Islet of Langerhans (tissue), 1 donor: Measurements from ENCODE around the gene AMPH.

DNA sequence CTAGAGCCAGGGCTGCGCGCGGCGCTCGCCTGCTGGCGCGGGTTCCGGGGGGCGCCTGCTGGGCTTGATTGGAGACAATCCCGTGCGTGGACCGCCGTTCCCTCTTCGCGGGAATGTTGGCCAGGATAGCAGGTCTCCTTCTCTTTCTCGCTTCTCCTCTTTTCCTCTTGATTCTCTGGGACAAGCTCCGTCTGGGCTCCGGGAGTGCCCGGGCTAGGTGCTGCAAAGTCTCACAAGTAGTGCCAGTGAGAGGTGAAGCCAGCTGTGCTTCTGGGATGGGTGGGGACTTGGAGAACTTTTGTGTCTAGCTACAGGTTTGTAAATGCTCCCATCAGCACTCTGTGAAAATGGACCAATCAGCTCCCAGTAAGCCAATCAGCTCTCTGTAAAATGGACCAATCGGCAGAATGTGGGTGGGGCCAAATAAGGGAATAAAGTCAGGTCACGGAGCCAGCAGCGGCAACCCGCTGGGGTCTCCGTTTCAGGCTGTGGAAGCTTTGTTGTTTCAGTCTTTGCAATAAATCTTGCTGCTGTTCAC, 43.5 kb upstream of the ELMO1 start:
- RRBS: 92% methylated on average over 2 of the region's 24 CpGs

- RRBS: no CpG with 5 or more reads among the region's 10 CpGs
Observed at GRCh38 chr7:37690151-37690530, 6.6 kb downstream of the GPR141 start.

GRCh38 chr7:37921391-37921820, 966 bp downstream of the EPDR1 start:
- RRBS: no CpG with 5 or more reads among the region's 13 CpGs

DNA sequence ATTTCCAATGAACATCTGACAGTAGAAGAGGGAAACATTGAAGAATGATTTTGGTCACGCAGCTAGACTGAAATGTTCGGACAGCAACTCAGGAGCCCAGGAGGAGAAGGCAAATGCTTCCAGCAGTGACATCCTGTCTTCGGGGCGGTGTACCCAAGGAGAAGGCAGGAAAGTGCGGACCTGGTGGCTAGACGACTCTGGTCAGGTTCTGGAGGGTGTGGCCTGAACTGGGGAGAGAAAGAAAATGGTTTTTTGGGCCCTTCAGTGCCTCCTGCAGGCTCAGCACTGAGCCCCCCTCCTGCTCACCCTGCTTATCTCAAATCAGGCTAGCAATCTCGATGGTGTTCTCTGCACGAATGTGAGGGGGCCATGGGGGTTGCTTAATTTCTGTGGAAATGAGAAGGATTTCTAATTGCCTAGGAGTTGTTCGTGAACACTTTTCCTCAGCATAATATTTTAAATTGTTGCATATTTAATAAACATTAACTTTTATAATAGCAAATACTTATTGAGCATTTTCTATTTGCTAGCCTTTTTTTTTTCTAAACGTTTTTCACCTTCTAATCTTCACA, 122.2 kb downstream of the STARD3NL start:
- RRBS: no CpG with 5 or more reads among the region's 10 CpGs

GRCh38 chr7:38303739-38304362, 125.8 kb downstream of the STARD3NL start:
- RRBS: no CpG with 5 or more reads among the region's 3 CpGs

DNA sequence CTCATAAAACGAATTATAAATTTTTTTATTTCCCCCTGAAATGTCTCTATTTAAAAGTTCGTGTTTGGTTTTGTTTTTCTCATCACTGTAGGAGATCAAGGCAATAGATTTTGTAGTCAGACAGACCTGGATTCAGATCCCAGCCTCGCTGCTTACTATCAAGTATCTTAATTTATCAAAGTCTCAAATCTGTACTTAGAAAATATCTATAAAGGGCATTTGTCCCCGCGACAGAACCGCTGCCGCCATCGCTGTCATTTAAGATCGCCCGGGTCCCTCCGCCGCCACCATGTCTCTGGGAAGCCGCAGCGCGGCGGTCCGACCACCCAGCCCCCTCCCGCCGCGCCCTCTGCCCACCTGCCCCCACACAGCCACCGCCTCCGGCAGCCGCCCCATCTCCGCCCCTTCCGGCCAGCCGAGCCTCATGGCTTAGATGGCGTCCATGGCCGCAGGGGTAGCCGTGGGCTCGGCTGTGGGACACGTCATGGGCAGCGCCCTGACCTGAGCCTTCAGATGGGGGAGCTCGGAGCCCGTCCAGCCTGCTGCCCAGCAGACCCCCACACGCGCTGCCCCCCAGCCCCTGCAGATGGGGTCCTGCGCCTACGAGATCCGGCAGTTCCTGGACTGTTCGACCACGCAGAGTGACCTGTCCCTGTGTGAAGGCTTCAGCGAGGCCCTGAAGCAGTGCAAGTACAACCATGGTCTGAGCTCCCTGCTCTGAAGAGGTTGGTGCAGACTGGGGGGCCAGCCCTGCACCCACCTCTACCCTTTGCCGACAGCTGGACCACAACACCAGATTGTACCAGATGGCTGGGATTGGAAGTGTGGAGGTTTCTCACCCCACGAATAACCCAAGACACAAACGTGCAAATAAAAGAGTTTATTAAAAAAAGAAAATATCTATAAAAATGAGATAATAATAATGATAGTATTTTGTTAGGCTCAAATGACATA, 133.3 kb downstream of the STARD3NL start:
- RRBS: no CpG with 5 or more reads among the region's 45 CpGs

GRCh38 chr7:38317342-38318022, 139.4 kb downstream of the STARD3NL start:
- RRBS: no CpG with 5 or more reads among the region's 12 CpGs

- RRBS: no CpG with 5 or more reads among the region's 2 CpGs
Observed at GRCh38 chr7:38576402-38576601, 54.9 kb downstream of the AMPH start.

DNA sequence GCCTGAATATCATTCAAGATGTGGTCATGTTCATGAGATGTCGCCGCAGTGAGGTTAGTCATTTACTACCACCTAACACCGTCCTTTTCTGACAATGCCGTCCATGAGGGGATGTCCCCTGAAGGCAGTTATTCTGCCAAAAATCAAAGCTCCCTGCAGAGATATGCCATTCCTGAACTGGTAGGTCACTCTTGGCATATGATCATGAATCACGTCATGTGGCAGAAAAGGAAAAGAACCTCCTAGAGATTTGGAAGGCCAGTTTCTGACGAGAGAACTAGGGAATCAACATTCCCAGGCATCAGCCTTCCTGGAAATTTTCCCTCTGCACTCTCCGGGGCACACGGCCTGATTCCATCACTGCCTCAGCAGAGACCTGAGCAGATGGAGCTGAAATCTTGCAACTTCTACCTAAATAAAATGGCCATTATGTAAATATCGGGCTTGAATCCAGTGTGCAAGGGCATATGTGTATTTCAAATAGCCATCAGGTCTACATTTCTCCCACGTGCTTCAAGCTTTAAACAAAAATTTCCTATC, 46.7 kb downstream of the AMPH start:
- RRBS: no CpG with 5 or more reads among the region's 10 CpGs

- RRBS: 3% methylated on average over 42 of the region's 106 CpGs
Observed at GRCh38 chr7:38630708-38631868, at the start of gene AMPH. Gene AMPH, minus strand, starts transcription at chr7:38631373.

- RRBS: no CpG with 5 or more reads among the region's 15 CpGs
Observed at GRCh38 chr7:39948960-39949303, 1.1 kb upstream of the CDK13 start.

GRCh38 chr7:39951921-39952232, 1.8 kb downstream of the CDK13 start:
- RRBS: no CpG with 5 or more reads among the region's 12 CpGs

DNA sequence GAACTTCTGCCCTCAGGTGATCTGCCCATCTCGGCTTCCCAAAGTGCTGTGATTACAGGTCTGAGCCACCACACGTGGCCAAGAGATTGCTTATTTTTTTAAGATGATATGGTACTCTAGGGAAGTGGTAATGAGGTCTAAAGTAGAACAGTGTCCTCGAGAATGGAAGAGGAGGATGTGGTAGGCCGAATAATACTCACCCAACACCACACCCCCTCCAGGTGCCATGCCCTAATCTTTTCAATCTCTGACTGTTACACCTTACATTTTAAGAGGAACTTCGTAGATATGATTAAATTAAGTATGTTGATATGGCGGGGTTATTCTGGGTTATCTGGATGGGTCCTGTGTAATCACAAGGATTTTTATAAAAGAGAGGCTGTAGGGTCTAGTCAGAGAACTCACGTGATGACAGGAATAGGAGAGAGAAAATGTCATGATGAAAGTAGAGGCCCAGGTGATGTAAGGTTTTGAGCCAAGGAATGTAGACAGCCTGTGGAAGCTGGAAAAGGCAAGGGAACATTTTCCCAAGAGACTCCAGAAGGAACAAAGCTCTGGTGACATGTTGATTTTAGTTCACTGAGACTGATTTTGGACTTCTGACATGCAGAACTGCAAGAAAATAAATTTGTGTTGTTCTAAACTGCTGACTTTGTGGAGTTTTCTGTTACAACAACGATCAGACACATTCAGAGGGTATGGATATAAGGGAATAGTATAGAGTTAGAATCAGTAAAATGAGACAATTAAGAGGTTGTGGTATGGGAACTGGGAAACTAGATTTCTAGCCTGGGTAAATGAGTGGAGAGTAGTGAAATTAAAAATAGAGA, 29.6 kb downstream of the CDK13 start:
- RRBS: no CpG with 5 or more reads among the region's 8 CpGs

DNA sequence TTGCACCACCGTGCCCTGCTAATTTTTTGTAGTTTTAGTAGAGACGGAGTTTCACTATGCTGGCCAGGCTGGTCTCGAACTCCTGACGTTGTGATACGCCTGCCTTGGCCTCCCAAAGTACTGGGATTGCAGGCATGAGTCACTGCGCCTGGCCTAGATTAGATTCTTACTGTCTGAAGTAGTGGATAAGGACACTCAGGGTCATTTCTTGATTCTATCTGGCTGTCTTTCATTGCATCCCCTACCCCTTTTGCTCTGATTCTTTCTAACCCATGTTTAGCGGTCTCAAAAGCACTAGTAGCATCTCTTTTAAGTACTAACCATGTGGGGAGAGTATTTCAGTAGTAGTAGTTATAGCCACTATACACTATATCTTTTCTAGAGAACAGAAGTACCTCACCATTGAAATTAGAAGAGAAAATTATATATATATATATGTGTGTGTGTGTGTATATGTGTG, 79.8 kb downstream of the CDK13 start:
- RRBS: no CpG with 5 or more reads among the region's 7 CpGs

DNA sequence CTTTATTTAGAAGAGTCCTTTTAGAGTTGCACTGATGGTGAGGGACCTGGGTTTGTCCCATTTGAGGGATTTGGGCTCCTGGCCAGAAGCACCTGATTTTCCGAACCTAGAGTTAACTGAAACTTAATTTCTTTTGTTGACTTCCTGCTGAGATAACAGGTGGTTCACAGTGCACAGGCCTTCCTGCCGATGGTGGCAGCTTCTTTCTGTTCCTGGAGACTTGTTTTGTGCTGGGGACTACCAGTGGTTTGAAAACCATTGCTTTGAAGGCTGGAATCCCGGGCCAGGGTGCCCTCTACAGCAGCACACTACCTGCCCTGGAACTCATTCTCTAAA, 99.3 kb downstream of the SUGCT start:
- RRBS: no CpG with 5 or more reads among the region's 3 CpGs

GRCh38 chr7:40437499-40438095, 302.8 kb downstream of the SUGCT start:
- RRBS: no CpG with 5 or more reads among the region's 2 CpGs

- RRBS: no CpG with 5 or more reads among the region's 2 CpGs
Observed at GRCh38 chr7:40808729-40809233, 674.0 kb downstream of the SUGCT start.

DNA sequence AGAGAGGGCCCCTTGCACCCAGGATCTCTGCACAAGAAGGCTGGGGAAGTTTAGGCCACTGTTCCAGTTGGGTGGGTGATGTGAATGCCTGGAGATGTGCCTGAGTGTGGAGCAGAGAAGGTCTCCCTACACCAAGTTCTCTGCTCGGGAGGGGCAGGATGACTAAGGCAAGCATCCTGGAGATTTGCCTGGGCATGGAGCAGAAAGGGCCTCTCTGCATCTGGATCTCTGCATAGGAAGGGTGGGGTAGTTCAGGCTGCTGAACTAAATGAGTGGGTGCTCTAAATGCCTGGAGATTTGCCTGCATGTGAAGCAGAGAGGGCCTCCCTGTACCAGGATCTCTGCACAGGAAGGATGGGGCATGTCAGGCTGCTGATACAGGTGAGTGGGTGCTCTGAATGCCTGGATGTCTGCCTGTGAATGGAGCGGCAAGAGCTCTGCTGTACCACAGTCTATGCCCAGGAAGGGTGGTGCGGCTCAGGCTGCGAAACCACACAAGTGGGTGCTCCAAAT, 680.7 kb downstream of the SUGCT start:
- RRBS: no CpG with 5 or more reads among the region's 4 CpGs

- RRBS: no CpG with 5 or more reads among the region's 8 CpGs
Observed at GRCh38 chr7:41107623-41108028, 595.3 kb downstream of the INHBA start.